ENCODE data around the genes SLC39A5 and BAZ2A.

DNA sequence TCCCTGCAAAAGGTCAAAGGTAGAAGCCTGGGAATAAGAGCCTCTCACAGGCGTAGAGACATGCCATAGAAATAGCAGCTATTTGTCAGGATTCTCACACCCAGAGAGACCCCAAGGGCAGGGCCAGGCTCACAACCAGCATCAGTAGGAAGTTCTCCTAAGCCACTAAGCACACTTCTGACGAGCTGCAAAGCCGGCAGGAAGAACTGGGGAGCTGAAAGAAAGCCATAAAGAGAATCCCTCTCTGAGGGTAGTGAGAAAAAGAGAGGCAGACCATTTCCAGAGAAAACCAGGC lies 1.1 kb downstream of the SMARCC2 start:
- RRBS = no CpG with 5 or more reads among the region's 3 CpGs

- RRBS = no CpG with 5 or more reads among the region's 2 CpGs
Observed at GRCh38 chr12:56229994-56230215, at the start of gene SLC39A5. Gene SLC39A5, plus strand, starts transcription at chr12:56230051.

GRCh38 chr12:56424673-56425282 lies 24.4 kb downstream of the TIMELESS start:
- RRBS = no CpG with 5 or more reads among the region's 8 CpGs

DNA sequence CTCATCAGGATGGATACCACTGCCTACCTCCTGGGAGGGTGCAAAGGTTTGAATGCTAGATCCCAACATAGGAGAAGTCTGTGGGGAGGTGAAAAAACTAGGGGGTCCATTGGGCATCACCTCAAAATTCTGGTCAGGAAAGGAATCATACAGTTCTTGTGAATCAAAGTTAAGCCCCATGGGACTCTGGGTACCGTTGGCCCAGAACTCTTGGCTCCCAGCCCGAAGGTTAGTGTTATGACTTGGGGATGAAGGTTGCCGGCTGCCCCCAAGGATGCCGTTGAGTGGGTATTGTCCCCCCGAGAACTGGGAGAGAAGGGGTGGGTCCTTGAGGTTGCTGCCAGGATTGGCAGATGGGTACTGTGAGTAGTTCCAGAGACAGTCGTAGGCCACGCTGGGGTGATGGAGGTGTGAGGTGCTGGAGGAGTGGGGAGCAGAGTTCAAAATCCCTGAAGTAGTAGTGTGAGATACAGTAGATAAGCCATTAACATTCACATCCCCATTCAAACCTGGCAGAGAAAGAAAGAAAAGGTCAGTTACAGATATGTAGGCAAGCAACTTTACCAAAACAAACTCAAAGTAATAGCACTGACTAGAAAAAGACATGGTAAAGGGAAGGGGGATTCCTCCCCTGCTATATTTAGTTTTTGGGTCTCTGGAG lies 14.9 kb downstream of the BAZ2A start:
- RRBS = no CpG with 5 or more reads among the region's 7 CpGs

GRCh38 chr12:56629907-56630956 lies at the start of gene BAZ2A:
Gene BAZ2A, minus strand, starts transcription at chr12:56630326.
- RRBS = 2% methylated on average over 32 of the region's 58 CpGs

GRCh38 chr12:56644733-56645182 lies 1.0 kb downstream of the ATP5F1B start:
- RRBS = no CpG with 5 or more reads among the region's 3 CpGs

DNA sequence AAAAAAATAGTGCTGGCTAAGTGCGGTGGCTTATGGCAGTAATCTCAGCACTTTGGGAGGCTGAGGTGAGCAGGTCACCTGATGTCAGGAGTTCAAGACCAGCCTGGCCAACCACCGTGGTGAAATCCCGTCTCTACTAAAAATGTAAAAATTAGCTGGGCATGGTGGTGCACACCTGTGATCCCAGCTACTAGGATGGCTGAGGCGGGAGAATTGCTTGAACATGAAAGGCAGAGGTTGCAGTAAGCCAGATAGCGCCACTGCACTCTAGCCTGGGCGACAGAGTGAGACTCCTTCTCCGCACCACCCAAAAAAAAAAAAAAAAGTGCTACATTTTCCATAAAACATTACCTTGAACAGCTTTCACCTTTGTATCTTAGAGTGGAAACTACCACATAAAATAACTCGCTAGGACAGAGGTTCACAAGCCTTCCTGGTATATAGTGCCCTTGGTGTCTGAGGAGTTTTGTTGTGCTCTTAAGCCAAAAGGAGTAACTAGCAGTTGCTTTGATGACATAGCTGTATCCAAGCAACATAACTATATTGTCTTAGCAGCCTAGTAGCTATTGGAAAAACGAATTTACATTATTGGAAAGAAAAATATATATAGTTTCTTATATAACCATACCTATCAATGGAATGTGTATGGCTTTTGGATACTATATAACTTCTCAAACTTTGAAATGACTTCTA lies 11.0 kb downstream of the PTGES3 start:
- RRBS = no CpG with 5 or more reads among the region's 9 CpGs

DNA sequence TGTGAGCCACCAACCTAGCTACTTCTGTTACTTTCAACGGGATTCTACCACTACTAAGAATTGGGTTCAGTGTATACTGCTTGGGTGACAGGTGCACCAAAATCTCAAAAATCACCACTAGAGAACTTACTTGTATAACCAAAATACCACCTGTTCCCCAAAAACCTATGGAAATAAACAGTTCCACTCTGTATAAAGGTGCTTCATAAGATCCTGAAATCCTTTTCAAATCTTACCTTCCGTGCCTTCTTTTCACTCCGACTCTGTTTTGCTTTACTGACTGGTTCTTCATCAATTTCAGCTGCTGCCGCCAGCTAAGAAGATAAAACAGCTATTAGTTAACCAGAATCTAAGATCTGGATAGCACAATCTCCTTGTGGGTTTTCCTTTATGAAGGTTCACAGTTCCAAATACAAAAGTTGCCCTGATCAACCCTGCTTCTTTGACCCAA lies 10.9 kb downstream of the NACA start:
- RRBS = no CpG with 5 or more reads among the region's 4 CpGs

DNA sequence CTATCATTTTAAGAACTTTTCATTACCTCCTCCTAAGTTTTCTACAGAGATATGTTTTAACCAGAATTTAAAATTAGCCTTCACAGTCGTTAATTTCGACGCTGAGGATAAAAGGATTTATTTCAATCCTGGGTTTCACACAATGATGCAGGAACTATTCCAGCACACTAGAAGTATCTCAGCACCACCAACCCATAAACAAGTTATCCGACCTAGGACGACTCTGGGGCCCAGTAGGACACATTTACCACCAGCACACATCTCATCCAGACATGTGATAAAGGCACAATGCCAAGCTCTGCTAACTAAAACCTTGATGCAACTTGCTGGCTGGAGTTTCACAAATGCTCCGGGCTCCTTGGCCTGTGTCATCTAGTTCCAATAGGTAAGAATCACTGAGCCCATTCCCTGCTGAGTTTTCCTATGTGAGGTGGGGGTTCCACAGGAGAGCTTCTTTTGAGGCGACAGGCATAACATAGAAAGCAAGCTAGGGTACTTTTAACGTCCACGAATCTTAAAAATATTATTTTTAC lies 1.3 kb downstream of the NACA start:
- RRBS = no CpG with 5 or more reads among the region's 9 CpGs

GRCh38 chr12:56724582-56724910 lies 553 bp downstream of the NACA start:
- RRBS = no CpG with 5 or more reads among the region's 11 CpGs

DNA sequence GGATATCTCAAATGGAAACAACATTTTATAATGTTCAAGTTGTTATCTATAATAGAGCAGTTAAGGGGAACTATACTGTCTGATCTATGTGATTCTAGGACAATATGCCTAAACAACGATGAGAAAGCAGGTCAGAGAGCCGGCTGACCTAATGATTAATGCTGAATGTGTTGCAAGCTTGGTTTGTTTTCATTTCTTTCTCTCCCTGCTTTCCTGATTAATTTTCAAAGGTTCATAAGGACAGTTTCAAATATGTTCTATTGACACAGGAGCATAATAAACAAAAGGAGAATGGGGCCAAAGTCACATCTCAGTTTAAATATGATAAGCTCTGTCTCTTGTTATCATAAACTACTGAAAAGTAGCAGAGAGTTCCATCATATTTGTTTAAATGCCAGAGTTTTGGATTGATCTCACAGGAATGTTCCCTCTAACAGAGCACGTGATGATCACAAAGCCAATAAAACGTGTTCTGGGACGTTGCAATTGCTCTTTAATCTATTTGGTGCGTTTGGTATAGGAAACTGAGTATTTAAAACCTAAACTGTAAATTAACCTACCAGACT lies 3.8 kb upstream of the HSD17B6 start:
- RRBS = no CpG with 5 or more reads among the region's 6 CpGs

- RRBS = no CpG with 5 or more reads among the region's 7 CpGs
Observed at GRCh38 chr12:56766338-56767017, 3.4 kb downstream of the HSD17B6 start.

DNA sequence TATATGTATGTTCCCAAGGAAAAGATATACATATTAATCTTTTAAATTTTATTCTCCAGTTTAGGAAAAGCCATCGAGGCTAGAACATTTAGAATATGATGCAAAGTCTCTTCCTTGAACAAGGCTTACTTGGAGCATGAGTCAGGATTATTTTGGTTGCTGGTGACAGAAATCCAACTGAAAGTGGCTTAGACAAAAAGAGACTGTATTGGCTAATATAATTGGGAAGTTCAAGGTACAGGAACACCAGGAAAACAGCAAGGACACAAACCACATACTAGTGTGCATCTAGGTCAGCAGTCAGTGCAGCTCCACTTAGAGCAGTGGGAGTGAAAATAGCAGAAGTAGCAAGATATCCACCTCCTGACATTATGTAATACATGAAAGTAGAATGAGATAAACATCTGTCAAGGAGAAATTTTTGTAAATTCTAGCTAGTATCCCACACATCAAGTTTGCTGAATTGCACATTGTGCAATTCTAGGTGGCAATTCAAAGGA lies 57.1 kb downstream of the SDR9C7 start:
- RRBS = no CpG with 5 or more reads among the region's 1 CpG

DNA sequence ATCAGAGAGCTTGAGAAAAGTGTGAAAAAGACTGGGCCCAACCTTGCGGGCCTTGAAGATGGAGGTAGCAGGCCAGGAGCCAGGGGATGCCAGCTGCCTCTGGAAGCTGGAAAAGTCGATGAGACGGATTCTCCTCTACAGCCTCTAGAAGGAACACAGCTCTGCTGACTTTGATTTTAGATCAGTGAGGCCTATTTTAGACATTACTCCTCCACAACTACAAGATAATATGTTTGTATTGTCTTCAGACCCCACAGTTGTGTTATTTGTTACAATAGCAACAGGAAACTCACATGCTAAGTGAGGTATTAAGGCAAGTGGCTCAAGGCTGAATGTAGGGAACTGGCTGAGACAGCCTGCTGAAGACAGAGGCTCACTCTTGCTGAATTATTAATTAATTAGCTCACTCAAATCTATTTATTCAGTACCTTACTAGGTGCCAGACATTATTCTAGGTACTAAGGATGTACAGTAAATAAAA lies 1.9 kb downstream of the SDR9C7 start:
- RRBS = no CpG with 5 or more reads among the region's 3 CpGs

DNA sequence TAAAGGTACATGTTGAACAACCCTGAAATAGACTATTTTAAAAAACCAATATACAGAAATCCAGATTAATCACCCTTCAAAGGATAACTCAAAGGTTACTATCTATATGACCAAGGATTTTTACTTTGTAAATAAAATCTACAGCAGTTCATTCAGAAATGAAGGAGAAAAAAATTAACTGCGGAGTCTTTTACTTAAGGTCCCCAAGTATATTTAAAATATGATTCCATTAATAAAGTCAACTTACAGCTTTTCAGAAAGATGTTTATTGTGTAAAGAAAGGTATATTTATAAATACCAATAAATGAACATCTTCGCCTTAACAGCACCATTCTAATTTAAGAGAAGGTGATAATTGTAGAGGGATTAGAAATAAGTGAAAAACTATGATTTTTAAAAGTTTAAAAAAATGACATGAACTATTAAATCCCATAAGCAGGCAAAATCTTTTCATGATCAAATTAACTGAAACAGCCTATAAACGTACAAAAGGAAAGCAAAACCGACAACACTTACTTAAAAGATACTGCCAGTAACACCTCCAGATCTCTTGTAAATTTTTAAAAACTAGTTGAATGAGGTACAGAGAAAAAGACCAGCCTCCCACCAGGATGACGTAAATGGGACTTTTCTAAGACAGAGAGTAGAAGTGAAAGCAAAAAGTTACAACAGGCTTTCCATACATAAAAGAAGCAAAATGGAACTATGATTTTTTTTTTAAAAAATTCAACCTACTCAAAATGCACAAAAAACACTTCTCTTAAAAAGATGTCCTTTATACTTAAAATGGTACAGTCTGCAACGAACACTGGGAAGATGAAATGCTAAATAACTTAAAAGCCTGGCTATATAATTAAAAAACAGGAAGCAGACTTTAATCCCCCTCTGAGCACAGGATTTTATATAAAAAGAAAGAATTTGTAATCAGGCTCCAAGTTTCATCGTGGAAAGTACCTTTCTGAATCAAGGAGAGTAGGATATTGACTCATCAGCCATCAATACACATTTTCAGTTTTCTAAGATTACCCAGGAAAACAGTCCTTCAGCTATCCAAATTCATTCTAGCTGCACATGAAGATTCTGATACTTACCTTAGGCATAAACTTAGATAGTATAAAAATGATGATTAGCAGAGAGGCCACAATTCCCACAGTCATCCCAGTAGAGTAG lies 14.0 kb upstream of the MYO1A start:
- RRBS = no CpG with 5 or more reads among the region's 7 CpGs

DNA sequence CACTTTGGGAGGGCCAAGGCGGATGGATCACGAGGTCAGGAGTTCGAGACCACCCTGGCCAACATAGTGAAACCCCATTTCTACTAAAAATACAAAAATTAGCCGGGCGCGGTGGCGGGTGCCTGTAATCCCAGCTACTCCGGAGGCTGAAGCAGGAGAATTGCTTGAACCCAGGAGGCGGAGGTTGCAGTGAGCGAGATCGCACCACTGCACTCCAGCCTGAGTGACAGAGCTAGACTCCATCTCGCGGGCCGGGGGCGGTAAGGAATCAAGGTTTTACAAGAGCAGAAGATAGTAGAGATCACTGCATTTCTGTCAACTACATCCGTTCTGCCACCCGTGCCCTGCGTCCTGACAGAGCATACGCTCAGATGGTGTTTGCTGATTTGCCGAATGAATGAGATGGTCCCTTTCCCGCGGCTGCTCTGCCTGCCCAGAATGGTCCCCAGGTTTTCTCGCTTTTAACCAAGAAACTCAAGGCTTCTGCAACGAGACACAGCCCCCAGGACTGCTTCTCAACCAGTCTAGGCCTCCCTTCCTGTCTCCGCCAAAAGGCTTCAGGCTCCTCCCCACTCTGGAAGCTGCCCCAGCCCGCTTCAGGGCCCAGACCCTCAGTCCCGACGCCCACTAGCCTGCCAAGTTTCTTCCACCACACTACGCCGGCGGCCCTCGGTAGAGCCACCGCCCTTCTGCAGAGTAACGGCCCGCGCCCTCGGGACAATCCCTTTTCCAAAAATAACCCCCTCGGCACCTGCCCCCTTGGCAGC lies 573 bp downstream of the NEMP1 start:
- RRBS = 0% methylated on average over 1 of the region's 38 CpGs

GRCh38 chr12:57093396-57094455 lies 4.8 kb downstream of the NAB2 start:
- RRBS = no CpG with 5 or more reads among the region's 29 CpGs

GRCh38 chr12:57109968-57111097 lies 829 bp downstream of the STAT6 start:
- RRBS = no CpG with 5 or more reads among the region's 31 CpGs

GRCh38 chr12:57135913-57136391 lies 7.7 kb downstream of the LRP1 start:
- RRBS = 58% methylated on average over 4 of the region's 14 CpGs

GRCh38 chr12:57138702-57139427 lies 10.6 kb downstream of the LRP1 start:
- RRBS = no CpG with 5 or more reads among the region's 9 CpGs

Measured in epidermal melanocyte (primary cell).